HGPS cell (cell line): ENCODE measurements around a stretch of chr15.

- RRBS: no CpG with 5 or more reads among the region's 13 CpGs
These were observed 1.1 kb upstream of the RAD51 start for GRCh38 chr15:40693888-40694256.

- RRBS: no CpG with 5 or more reads among the region's 8 CpGs
These were observed 871 bp downstream of the GCHFR start for GRCh38 chr15:40764604-40765274.

GRCh38 chr15:40767737-40768487 lies 1.9 kb upstream of the C15orf62 start:
- RRBS: 89% methylated on average over 7 of the region's 34 CpGs

DNA sequence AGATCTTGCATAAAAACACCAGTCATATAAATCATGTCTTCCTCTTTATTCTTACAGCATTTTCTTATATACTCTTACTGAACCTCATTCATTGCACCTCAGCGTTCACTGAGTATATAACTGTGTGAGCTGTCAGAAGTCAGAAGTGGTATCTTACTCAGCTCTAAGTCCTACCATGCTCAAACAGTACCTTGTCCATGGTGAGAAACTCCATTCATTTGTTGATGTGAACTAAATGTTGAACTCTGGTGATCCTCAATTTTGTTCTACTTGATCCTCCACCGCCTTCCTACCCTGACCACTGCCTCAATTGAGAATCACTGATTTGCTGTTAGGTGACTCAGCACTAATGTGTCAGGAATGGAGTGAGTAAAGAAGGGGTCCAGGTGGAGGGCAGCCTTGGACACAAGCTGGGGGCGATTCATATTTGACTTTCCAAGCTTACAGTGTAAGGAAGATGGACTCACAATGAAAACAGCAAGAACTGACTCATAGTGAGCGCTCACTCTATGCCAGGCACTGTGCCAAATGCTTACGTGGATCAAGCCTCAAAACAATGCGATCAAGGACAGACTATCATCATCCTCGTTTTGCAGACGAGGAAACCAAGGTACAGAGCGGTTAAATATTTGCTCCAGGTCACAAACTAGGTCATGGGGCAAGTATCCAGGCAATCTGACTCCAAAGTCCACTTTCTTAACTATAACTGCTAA lies 13.5 kb upstream of the ZFYVE19 start:
- RRBS: no CpG with 5 or more reads among the region's 9 CpGs

GRCh38 chr15:40894600-40895550 lies 625 bp downstream of the VPS18 start:
- RRBS: 2% methylated on average over 8 of the region's 36 CpGs

- RRBS: 50% methylated on average over 4 of the region's 20 CpGs
These were observed 10.3 kb upstream of the DLL4 start for GRCh38 chr15:40918744-40919381.

DNA sequence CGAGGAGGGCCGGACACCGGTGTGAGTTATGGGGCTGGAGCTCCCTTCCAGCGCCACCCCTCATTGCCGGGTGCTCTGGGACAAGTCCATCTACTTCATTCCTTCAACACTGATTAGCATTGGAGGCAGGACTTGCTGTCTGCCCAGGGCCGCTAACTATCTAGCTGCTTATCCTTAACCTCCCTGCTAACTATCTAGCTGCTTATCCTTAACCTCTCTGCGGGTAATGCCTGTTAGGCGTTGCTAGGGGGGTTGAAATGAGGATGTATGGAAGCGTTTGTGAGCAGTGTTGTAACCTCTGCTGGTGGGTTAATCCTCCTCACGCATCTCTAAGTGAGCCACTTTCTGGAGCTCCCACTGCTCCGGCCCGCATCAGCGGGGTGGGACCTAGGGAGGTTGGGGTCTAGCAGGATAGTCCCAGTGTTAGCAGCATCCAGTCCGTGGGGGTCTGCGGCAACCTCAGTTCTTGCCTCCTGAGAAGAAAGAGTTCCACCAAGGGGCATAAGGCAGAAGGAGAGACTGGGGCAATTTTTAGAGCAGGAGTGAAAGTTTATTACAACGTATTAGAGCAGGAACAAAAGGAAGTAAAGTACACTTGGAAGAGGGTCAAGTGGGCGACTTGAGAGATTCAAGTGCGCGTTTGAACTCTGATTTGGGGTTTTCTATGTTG lies 10.8 kb upstream of the CHAC1 start:
- RRBS: 28% methylated on average over 3 of the region's 19 CpGs

DNA sequence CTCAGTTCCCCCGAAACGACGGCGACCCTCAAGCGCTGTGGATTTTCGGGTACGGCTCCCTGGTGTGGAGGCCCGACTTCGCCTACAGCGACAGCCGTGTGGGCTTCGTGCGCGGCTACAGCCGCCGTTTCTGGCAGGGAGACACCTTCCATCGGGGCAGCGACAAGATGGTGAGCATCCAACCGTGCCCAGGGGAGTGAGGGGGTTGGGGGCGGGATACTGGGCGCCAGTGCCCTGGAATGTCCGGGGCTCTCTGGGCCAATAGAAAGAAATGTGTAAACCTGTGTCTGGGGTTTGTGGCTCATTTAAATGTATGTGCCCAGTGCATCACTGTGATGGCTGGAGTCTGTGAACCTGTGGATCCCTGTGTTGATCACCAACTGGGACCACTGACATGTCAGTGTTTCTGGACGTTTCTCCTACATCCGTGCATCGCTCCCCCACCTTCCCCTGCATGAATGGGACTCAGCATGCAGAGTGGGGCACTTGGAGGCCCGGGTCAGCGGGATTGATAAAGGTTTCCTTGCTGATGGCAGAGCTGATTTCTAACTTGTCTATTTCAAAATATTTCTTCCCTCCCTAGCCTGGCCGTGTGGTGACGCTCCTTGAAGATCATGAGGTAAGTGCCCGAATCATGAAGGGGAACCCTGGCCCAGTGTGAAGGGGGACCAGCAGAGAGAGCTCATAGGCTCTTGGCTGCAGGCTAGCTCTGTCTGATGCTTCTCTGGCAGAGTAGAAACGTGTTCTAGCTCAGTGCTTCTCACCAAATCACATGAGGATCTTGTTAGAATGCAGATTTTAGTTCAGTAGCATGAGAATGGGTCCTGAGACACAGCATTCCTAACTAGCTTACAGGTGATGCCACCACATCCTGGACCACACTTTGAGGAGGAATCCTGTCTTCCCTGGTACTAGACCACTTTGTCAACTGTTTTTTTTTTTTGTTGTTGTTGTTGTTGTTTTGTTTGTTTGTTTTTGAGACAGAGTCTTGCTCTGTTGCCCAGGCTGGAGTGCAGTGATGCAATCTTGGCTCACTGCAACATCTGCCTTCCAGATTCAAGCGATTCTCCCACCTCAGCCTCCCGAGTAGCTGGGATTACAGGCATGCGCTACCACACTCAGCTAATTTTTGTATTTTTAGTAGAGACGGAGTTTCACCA lies 754 bp downstream of the CHAC1 start:
- RRBS: no CpG with 5 or more reads among the region's 35 CpGs

DNA sequence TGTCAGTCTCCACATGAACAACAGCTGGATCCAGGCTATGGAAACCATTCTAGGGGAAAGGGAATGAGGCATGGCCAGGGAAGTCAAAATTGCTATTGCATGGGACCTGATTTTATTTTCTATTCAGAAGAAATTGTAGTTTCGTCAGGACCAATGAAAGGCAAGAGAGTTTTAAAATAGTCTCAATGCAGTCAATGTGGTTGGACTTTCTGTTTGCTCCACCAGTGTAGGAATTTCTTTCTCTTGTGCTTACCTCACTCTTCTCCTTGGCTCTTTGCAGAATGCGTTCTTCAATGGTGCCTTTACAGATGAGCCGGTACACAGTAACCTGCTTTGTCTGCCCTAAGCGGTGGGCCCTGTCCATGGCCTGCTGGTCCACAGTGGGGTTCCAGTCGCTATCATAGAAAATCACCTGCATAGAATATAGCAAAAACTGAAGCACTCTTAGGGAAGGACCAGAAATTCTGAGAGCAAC lies 34.3 kb downstream of the CHAC1 start:
- RRBS: no CpG with 5 or more reads among the region's 5 CpGs

DNA sequence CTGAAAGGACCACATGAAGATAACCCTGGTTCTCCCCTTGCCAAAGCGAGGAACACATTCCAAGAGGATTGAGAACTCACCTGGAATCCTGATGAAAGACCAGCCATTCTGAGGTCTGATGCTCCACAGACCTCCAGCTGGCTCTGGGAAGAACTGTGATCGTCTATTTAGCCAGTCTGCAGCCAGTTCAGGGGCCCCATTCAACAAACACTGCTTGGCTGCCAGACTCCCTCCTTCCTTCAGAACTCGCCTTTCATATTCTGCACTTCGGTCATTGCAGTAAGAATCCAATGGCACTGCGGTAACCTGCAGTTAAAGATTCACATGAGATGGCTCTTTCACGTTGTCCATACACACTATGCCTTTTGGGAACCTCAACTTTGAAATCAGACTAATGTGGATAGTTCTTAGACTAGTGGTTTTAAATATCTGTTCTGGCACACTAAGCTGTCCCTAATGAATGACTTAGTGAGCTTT lies 67.6 kb downstream of the CHAC1 start:
- RRBS: no CpG with 5 or more reads among the region's 6 CpGs

GRCh38 chr15:41079657-41080284 lies 36.3 kb downstream of the INO80 start:
- RRBS: no CpG with 5 or more reads among the region's 9 CpGs

DNA sequence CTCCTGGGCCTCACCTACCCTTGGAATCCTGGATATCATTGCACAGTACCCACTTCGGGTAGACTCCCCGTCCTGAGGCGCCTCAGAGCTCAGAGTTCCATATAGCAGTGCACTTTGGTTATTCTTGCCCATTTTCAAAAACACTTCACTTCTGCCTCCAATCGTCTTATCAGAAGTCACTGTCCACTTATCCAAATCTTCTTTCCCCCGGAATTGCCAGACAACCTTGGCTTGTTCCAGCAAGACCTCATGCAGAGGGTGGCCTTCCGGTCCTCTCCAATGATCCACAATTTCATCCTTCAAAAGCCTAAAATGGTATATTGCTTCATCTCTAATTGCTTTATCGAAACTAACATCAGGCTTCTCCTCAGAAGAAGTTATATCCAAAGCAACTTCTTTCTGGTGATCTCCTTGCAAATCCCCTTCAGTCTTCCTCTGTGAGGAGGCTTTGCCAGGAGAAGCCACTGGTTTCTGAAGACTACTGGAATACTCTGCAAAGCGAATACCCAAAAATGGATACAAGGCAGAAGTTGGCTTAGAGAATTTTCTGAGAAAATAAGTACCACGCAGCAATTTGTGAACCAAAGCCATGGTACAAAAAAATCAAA lies 5.7 kb downstream of the NDUFAF1 start:
- RRBS: 94% methylated on average over 2 of the region's 9 CpGs

- RRBS: 2% methylated on average over 20 of the region's 25 CpGs
These were observed 615 bp downstream of the RTF1 start for GRCh38 chr15:41417532-41417887.

DNA sequence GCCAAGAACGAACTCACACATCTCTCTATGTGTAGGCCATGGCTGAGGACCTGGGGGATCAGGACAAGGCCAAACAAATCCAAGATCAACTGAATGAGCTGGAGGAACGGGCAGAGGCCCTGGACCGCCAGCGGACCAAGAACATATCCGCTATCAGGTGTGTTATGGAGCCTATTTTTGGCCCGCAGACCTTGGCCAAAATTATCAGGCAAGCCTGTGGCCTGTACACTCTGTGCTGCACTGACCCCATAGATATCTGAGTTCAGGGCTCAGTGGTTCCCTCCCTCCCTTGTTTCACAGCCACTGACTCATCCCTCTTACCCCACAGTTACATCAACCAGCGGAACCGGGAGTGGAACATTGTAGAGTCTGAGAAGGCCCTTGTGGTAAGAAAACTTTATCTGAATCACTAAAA lies 16.5 kb upstream of the ITPKA start:
- RRBS: no CpG with 5 or more reads among the region's 8 CpGs

GRCh38 chr15:41482074-41482942 lies 11.4 kb upstream of the ITPKA start:
- RRBS: no CpG with 5 or more reads among the region's 10 CpGs

DNA sequence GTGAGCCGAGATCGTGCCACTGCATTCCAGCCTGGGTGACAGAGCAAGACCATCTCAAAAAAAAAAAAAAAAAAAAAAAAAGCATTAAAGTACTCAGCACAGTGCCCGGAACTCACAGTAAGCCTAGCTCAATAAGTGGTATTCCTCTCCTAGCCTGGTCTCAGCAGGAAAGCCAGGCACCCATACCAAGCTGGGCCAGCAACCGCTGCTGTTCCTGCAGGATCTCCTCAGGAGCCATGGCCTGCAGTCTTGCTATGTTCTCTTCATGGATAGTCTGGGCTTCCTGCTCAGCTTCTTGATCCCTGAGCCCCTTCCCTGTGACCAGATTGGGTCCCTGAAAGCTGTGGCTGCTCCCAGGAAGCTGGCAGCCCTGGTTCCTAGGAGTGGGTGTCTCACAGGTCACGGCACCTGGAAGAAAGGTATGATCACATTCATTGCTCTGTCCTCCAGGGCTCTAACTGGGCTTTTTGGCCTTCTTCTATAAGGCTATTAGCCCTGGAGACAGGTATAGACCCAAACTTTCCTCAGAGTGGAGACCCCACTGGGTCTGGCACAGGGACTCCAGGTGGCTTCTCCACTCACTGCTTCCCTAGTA lies 9.4 kb downstream of the RPAP1 start:
- RRBS: no CpG with 5 or more reads among the region's 5 CpGs

DNA sequence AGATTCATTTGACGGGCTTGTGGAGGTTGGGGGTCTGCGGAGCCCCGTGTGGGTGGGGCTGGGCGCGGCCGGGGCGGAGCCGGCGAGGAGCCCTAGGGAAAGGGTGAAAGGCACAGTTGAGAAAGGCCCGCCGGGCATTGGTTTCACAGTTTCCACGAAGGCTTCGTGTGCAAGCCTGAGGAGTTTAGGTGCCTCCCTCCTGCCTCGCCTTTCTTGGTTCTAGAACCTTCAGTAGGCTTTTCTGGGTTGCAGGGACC lies 100.9 kb downstream of the TYRO3 start:
- RRBS: 11% methylated on average over 11 of the region's 14 CpGs

- RRBS: no CpG with 5 or more reads among the region's 10 CpGs
These were observed 8.1 kb upstream of the MAPKBP1 start for GRCh38 chr15:41765755-41766991.

- RRBS: no CpG with 5 or more reads among the region's 27 CpGs
These were observed 23.2 kb downstream of the SPTBN5 start for GRCh38 chr15:41870392-41871224.